ENCODE measurements around the gene GARIN6.

- PRO-cap = no peak
Observed at GRCh38 chr12:94832694-94833689, 170.5 kb downstream of the NDUFA12 start.

GRCh38 chr12:95002521-95003593, 640 bp downstream of the NDUFA12 start:
- PRO-cap = bidirectional peak, plus-strand start at chr12:95003451, minus-strand start at chr12:95003399

DNA sequence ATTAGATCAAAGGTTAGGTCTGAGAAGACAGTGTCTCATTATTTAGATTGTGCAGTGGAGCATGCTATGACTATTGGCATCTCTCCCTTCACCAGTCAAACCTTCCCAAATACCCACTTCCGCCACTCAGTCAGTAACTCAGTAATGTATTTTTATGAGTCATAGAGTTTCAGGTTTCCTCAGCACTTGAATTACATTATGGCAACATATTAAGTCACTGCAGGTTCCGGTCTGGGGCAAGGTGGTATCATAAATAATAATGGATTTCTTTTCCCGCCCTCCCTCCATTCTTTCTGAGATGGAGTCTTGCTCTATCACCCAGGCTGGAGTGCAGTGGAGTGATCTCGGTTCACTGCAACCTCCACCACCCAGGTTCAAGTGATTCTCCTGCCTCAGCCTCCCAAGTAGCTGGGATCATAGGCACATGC, 29.9 kb upstream of the NR2C1 start:
- PRO-cap = no peak

DNA sequence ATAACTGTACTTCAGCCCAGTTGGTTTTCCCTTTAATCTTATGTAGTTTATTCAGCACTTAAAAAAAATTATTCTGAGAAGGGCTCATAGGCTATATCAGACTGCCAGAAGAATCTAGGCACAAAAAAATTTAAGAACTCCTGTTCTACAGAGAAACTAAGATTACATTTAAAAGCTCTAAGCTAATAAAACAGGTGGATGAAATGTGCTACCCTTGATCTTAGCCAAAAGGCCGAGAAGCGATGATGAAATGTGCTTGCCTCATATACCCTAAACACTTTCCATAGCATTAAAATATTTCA, 51.6 kb upstream of the NR2C1 start:
- PRO-cap = no peak

GRCh38 chr12:95472905-95473728, 835 bp upstream of the METAP2 start:
- PRO-cap = no peak

DNA sequence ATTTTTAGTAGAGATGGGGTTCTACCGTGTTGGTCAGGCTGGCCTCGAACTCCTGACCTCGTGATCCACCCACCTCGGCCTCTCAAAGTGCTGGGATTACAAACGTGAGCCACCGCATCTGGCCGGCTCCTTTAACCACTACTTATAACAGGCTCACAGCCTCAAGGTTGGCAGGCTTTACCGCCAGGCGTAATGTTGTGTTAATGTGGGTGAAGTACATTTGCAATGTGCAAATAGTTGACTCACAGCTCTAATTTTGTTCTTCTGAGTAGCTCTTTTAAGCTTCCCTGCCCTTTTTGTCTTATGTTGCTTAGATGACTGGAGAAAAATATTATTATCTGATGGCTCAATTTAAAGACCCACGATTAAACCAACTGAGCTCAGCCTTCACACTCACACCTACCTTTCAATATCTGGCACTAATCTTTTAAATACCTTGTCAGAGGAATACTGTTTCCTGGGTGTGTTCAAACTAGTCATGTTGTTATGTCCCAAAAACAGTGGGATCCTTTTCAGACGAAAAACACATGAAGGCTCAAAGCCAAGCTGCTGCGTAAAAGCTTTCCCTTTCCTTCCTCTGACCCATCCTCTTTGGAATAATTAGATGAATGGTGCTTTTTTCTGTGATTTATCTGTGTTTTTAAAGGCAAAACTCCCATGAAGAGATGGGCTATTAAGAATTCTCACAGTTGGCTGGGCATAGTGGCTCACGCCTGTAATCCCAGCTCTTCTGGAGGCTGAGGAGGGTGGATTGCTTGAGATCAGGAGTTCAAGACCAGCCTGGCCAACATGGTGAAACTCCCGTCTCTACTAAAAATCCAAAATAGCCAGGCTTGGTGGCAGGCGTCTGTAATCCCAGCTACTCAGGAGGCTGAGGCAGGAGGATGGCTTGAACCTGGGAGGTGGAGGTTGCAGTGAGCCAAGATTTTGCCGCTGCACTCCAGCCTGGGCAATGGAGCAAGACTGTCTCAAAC, 57.3 kb upstream of the USP44 start:
- PRO-cap = no peak

DNA sequence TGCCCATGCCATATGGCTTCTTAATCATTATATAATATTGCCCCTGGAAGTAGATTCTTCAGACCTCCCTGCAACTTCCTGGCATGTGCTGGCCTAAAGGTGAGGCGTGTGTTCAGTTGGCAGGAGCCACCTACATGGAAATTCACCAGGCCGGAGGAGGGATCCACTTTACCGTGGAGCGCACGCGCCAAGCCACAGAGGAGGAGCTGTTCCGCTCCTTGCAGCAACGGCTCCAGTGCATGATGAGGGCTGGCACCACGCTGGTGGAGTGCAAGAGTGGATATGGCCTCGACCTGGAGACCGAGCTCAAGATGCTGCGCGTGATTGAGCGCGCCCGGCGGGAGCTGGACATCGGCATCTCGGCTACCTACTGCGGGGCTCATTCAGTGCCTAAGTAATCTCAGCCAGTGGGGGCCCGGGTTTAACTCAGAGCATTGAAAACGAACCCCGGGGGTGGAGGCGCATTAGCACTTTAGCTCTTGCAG, 13.5 kb downstream of the AMDHD1 start:
- PRO-cap = no peak

GRCh38 chr12:96165322-96165894, 28.8 kb upstream of the ELK3 start:
- PRO-cap = no peak

- PRO-cap = no peak
Observed at GRCh38 chr12:96278498-96279429, 84.6 kb downstream of the ELK3 start.

- PRO-cap = no peak
Observed at GRCh38 chr12:96279488-96280286, 85.5 kb downstream of the ELK3 start.

GRCh38 chr12:96400793-96401843, 879 bp upstream of the CDK17 start:
- PRO-cap = no peak

DNA sequence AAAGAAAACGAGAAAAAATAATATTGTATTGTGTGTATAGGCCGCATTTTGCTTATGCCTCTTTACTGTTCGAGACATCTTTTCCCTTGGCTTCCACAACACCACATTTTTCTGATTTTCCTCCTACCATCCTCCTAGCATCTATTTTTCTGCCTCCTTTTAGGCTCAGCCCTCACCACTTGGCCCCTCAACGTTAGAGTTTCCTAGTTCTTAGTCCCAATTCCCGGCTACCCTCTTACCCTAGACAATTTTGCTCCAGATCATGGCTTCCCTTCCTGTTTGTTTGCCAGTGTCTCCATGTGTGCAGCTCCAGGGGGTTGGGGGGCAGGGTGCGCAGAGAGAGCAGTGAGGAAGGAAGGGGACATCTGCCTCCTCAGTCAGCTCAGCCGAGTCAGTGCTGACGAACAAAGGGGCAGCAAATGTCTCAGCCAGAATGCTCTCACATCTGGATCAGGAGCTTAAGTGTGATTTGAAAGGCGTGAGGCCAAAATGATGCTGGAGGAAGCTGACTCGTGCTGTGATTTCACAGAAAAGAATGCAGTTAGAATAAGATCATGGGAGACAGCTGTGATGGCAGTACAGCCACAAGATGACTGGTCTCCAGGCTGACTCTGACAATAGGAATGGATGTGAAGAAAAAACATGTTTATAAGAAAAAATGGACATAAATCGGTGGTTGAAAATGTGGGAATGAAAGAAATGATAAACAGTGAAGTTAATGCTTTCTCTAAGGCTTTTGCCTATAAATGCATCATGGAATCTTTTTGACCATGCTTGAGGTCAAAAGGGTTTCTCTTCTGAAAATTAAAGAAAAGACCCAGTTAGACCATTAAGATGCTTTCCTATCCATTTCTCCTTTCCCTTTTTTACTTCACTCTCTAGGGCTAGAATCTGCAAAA, 27.1 kb upstream of the CDK17 start:
- PRO-cap = bidirectional peak, plus-strand start at position 544 of the sequence, minus-strand start at position 390 of the sequence

- PRO-cap = no peak
Observed at GRCh38 chr12:96445578-96446266, 43.7 kb upstream of the CFAP54 start.

DNA sequence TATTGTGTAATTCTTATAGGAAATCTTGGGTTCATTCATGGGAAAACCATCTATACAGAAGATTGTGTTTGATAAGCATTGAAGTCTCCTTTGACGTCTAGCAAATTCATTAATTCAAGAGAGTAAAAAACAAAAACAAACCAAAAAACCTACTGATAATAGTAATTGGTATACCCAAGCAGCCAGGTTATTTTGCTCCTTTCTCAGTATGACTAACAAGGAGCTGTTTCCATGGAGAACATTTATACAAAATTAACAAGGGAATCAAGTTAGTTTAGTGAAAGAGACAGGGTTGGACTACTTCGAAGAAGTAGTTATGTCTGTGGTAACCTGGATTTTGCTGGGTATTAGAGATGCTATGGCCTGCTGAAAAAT, 43.1 kb upstream of the CFAP54 start:
- PRO-cap = no peak

DNA sequence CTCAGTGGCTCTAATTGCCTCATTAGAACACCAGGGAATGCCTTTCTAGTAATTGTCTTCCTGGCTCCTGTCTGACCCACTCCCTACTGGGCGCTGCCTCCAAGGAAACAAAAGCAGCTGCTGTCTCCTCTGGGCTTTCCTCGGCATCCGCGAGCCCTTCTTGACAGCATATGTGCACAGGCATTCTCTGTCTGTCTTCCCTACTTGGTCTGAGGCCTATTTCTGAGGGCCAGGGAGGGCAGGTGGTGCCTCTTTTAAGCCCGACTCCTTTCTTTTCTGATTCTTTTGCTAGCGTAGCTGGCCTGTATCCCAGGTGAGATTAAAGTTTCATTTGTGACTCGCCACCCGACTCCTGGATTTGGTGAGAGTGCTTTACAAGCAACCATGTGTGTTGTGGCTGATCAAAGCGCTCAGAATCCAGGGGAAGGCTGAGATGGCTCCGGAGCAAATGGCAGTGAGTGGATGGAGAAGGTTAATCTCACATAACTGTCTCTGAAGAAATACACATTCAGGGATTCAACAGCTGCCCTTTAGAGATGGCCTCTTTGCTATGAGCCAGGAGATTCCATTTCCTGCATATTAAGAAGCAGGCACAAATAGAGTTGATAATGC, 369.2 kb downstream of the NEDD1 start:
- PRO-cap = bidirectional peak, plus-strand start at position 513 of the sequence, minus-strand start at position 82 of the sequence

DNA sequence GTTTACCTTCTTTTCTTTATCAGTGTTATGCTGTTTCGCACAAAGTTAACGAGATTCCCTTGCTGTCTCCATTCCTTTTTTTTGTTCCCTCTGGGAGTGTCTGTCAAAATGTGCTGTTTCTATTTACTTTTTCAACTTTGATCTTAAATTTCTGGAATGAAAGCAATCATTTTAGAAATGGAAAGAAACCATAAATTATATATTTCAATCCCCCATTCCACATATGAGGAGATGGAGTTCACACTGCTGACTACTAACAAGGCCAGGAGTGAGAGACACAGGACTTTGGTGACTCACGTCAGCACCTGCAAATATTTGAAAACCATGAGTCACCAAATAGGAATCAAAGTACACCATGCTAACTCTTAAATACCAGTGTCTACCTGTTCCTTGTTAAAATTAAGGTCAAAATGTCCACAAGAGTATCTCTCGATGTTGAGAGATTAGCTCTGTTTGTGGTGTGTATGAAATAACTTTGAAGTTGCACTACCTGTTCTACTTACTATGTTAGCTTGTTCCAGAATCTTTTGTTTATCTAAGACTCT, 661.5 kb downstream of the NEDD1 start:
- PRO-cap = no peak

DNA sequence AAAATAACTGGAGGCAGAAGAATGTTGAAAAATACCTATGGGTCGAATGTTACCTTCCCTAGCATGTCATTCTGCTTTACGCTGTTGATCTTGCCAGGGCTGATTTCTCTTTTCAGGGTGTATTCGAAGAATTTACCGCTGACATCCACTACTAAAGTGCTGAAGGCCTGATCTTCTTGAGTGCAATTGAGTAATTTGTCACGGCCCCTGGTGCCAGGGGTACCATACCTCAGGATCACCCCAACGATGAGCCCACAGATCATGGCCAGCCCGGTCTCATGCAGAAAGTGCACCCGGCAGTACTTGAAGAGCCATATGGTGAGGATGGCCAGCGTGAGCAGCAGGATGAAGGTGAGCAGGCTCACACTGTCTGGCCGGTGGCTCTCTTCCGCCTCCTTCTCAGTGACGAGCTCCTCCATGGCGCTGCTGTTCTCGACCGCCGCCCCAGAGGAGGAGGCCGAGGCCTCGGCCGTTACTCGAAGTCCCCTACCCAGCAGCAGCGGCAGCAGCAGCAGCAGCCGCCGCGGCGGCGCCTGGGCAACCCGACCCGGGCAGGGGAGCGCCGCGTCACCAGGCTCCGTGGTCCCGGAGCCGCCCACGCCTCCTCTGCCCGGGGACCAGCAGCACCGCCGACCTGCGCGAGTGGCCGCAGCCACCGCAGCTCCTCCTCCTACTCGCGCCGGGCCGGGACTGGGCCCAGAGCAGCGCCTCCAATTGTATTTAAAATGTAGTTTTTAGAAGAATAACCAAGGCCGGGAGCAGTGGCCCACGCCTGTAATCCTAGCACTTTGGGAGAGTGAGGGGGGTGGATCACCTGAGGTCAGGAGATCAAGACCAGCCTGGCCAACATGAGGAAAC, 58.6 kb upstream of the TMPO start:
- PRO-cap = unidirectional peak, plus-strand start at position 402 of the sequence; bidirectional peak, plus-strand start at position 481 of the sequence, minus-strand start at position 657 of the sequence

DNA sequence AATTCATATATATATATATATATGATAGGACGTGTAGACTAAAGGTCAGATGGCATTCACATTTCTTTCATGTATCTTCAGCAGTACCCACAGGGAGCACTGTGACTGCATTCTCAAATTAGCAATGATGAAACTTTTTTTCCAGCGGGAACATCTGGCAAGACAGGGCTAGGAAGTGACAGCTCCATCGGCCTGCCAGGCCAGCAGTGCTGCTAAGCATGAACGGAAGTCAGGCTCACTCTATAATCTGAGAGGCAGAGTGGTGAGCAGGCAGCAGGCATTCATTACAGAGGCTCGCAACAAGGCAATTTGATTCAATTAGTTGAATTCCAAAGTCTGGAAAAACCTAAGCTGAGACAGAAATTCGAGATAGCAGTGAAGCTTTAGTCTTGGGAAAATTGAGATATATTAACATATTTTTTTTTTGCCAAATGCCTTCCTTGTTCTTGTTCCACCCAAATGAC, 414.7 kb downstream of the APAF1 start:
- PRO-cap = no peak

- PRO-cap = no peak
Observed at GRCh38 chr12:99154450-99155072, 493.0 kb upstream of the GARIN6 start.

- PRO-cap = no peak
Observed at GRCh38 chr12:99647316-99647839, at the start of gene GARIN6. Gene GARIN6, plus strand, starts transcription at chr12:99647753.

All from ReNcell CX (cell line).